Measurements from ENCODE around the genes IBTK and TBX18.

DNA sequence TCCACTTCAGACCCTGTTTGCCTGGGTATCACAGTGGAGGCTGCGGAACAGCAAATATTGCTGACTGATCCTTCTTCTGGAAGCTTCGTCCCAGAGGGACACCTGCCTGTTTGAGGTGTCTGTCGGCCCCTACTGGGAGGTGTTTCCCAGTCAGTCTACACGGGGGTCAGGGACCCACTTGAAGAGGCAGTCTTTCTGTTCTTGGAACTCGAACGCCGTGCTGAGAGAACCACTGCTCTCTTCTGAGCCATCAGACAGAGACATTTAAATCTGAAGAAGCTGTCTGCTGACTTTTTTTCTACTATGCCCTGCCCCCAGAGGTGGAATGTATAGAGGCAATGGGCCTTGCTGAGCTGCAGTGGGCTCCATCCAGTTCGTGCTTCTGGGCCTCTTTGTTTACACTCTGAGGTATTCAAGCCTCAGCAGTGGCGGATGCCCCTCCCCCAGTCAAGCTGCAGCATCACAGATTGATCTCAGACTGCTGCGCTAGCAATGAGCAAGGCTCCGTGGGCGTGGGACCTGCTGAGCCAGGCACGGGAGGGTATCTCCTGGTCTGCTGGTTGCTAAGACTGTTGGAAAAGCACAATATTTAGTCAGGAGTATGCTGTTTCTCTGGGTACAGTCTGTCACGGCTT is 526.7 kb downstream of the CD109 start:
- PRO-cap, result bidirectional peak, plus-strand start outside the sequence, minus-strand start at position 384 of the sequence

DNA sequence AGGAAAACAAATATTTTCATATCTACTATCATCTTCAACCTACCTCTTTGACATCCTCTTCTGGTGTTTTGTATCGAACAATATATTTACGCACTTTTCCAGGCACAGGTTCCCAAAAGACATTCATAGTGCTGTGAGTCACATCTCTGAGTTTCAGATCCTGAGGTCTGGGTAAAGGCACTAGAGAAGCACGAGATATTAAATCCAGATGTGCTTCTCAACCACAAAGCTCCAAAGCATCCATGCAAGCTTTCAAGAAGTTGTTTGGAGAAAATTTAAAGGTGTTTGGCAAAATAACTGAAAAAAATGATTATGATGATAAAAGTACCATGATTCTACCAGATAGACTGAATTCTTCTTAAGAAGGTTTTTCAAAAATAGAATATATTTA is 62.6 kb downstream of the COL12A1 start:
- PRO-cap, result no peak

DNA sequence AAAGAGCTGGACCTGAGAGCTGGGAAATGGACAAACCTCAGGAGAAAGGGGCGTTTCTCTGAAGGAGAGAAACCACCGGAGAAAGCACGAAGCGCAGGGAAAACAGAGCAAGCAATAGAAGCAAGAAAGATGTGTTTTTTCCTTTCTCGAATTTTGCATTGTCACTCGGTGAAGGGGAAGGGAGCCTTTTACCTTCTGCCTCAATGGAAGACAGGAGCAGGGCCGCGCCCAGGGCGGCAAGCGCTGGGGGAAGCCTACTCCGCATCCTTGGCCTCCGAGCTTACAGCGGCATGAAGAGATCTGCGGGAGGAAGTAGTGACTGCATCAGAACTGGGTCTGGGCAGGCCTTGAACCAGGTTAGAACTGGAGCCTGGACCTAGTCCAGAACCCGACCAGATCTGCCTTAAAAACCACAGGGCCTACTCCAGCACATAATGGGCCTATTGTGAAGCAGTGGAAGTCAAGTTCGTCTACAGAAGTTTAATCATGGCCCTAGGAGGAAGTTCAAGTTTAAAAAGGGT is 3.3 kb downstream of the COL12A1 start:
- PRO-cap, result no peak

- PRO-cap, result no peak
Observed at GRCh38 chr6:75212027-75212528, 6.2 kb upstream of the COL12A1 start.

- PRO-cap, result no peak
Observed at GRCh38 chr6:75402207-75402828, 91.3 kb downstream of the FILIP1 start.

DNA sequence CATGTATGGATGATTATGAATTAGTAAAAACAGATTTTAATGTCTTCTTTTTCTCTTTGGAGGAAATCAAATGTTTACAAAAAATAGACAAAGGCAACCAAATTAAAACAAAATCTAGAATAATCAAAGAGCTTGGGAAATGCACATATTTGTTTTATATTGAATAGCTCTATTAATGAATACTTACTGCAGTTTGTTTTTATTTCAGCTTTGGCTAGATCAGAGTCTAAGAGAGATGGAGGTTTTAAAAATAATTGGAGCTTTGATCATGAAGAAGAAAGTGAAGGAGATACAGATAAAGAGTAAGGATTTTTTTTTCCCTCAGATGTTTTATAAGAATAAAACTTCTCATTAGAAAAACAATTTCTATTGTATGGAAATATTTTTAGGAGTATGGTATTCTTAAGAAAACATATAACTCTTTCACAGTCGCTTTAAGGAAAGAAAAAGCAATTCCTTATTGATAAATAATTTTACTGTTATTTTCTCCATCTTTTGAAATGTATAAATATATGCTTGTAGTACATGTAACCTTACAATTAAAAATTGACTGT is 19.7 kb downstream of the SENP6 start:
- PRO-cap, result no peak

GRCh38 chr6:75663107-75663700 is 61.5 kb downstream of the SENP6 start:
- PRO-cap, result no peak

DNA sequence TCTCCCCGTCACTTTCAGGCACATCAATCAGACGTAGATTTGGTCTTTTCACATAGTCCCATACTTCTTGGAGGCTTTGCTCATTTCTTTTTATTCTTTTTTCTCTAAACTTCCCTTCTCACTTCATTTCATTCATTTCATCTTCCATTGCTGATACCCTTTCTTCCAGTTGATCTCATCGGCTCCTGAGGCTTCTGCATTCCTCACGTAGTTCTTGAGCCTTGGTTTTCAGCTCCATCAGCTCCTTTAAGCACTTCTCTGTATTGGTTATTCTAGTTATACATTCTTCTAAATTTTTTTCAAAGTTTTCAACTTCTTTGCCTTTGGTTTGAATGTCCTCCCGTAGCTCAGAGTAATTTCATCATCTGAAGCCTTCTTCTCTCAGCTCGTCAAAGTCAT is 376.2 kb downstream of the HTR1B start:
- PRO-cap, result no peak

DNA sequence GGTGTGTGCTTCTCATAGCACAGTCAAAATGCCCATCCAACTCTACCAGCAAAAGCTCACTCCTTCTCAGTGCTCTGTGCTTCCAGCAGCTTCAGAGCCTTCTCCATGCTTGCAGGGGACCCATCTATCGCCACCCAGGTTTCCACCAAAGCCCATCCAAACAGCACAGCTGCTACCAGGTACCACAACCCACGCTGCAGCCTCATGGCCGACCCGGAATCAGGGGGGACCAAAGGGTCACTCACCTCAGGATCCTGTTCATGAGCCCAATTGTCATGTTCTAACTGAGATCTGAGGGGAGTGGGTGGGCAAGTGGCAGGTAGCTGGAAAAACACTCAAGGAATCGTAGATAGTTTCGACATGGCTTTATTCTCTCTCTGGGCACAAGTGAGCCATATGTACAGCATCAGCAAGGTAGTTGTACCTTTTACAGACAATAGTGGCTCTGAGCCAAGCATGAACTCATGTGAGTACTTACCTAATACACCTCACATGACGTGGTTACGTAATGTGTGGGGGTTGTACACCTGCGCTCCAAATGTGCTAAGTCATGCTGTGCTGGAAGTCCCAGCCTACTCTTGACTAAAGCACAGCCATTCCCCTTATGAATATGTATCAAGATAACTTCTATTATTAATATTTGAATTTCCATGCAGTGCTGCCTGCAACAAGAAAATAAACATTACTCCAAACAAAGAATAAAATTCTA is 224.1 kb downstream of the LCA5 start:
- PRO-cap, result bidirectional peak, plus-strand start at position 551 of the sequence, minus-strand start at position 393 of the sequence

- PRO-cap, result no peak
Observed at GRCh38 chr6:80358159-80358789, 251.8 kb downstream of the BCKDHB start.

DNA sequence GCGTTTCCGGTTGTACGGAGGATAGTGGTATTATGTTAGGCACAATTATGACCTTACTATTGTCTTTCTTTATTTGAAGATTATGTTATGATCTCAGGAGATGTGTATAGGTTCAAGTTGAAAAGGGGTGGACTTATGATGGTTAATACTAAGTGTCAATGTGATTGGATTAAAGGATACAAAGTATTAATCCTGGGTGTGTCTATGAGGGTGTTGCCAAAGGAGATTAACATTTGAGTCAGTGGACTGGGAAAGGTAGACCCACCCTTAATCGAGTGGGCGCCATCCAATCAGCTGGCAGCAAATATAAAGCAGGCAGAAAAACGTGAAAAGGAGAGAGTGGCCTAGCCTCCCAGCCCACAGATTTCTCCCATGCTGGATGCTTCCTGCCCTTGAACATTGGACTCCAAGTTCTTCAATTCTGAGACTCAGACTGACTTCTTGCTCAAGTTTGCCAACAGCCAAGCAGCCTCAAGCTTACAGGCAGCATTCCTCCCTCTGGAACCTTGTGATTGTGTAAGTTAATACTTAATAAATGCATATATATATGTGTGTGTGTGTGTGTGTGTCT is 284.2 kb downstream of the BCKDHB start:
- PRO-cap, result no peak

DNA sequence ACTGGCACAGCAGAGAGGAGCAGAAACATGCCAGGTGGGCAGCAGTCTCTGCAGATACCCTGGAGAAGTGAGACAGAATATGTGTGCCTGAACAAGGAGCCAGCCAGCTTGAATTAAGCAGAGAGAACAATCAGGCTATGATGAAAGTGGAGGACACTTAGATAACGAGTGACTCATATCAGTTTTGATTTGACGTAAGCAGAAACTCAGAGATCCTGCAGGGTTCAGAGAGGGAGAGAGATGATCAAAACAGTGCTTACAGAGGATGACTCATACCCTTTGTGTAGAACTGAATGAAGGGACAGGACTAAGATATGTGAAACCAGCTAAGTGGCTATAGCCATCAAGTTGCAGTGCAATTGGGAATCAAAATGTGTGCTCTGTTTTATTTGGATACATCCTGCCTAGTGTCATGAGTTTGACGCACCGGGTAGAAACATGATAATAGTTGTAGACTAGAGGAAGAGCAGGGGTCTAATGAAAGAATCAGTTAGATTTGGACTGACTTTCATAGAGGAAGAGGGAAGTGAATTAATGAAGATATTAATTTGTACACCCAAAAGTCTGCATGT is 300.6 kb downstream of the TENT5A start:
- PRO-cap, result unidirectional peak, minus-strand start at position 69 of the sequence; unidirectional peak, minus-strand start at position 115 of the sequence

DNA sequence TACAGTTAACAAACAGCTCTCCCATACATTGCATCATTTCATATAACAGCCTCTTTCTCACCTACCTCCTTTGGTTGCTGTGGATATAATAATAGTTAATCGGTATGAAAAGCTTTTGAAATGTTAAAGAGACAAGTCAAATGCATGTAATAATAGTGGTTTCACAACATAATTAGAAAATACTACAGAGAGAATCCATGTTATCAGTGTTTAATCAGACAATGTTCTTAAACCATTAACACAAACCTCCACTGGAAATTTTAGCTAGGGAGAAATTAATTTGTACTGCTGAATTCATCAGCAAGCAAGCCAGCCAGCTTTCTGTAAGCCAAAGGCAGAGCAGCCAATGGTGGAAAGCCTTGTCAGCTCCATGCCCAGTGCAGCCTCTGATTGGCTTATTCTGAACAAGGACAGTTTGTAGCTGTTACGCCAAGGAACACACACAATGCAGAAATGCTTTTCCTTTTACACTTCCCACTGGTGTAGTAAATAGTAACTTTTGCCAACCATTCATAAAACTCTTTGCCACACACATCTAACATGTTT is 265.1 kb downstream of the TENT5A start:
- PRO-cap, result no peak

GRCh38 chr6:81894857-81895280 is 142.4 kb upstream of the TENT5A start:
- PRO-cap, result no peak

- PRO-cap, result no peak
Observed at GRCh38 chr6:82199508-82200418, 47.8 kb downstream of the IBTK start.

DNA sequence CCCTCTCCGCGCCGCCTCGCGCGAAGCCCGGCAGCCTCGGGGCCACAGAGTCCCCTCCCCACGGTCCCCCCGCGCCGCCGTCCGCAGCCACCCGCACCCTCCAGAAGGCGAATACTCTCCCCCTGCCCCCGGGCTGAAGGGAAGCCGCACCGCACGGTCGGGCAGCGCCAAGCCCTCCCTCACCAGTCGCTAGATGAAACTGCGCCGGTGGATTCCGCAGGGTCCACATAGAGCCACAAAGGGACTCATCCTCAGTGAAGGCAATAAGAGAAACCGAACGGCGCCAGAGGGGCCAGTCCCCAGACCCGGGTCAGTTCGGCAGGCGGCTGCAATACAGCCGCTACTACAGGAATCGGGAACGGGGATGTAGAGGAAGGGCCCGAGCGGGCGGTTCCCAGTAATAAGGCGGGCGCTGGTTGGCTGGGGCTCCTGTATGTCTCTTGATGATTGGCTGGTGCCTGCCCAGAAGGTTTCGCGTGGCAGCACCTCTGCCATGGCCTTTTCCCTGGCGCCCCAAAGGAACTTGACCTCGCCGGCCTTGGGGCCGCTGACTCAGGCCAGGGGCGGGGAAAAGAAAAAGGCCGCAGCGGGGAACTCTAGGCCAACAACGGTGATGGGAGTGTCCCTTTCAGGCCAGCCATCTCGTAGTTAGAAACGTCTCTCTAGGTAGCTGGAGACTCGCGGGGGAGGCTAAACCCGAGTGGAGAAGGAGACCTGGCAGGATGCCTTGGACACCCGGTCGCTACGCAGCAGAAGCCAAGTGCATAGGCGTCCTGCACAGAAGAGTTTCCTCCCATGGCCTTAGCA is at the start of gene IBTK:
TSS of gene IBTK (minus strand) at position 366 of the 807 bp plus-strand sequence.
- PRO-cap, result bidirectional peak, plus-strand start at position 465 of the sequence, minus-strand start at position 345 of the sequence

DNA sequence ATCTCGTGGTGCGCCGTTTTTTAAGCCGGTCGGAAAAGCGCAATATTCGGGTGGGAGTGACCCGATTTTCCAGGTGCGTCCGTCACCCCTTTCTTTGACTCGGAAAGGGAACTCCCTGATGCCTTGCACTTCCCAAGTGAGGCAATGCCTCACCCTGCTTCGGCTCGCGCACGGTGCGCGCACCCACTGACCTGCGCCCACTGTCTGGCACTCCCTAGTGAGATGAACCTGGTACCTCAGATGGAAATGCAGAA is 31.4 kb downstream of the TPBG start:
- PRO-cap, result no peak

- PRO-cap, result no peak
Observed at GRCh38 chr6:83459080-83459347, 28.2 kb upstream of the ME1 start.

DNA sequence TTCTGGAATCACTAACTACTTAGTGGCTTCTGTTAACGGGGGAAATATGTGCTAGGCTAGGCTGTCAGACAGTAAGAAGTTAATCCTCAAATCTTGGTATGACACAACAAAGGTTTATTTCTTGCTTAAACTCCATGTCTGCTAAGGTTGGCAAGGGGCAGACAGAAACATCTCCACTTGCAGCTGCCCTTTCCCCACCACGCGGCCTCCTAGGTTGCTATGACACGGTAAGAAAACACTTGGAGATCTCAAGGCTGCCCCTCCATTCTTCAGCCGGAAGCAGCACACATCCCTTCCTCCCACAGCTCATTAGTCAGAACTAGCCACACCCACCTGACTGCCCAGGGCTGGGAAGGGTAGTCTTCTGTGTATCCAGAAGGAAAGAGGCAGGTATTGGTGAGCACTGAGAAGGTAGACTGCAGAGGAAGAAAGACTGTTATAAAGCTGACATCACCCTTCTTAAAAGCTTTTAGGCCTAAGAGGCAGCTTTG is 41.4 kb downstream of the MRAP2 start:
- PRO-cap, result no peak

- PRO-cap, result bidirectional peak, plus-strand start at chr6:84764758, minus-strand start at chr6:84764595
Observed at GRCh38 chr6:84764116-84765119, at the start of gene TBX18. TBX18 (minus strand) TSS chr6:84764598.

All from Calu3 (cell line).